Parietal lobe (tissue), 2 donors: ENCODE measurements around the genes RIC8A and IFITM1.

- RAMPAGE, long total RNA = no peak
Observed at GRCh38 chr11:204382-205199, 2.6 kb downstream of the BET1L start.

GRCh38 chr11:207427-207800 lies at the start of gene RIC8A:
Gene RIC8A, plus strand, starts transcription at chr11:207708.
- RAMPAGE, long total RNA = no peak

- RAMPAGE, long total RNA = no peak
Observed at GRCh38 chr11:209553-210156, 2.1 kb downstream of the RIC8A start.

DNA sequence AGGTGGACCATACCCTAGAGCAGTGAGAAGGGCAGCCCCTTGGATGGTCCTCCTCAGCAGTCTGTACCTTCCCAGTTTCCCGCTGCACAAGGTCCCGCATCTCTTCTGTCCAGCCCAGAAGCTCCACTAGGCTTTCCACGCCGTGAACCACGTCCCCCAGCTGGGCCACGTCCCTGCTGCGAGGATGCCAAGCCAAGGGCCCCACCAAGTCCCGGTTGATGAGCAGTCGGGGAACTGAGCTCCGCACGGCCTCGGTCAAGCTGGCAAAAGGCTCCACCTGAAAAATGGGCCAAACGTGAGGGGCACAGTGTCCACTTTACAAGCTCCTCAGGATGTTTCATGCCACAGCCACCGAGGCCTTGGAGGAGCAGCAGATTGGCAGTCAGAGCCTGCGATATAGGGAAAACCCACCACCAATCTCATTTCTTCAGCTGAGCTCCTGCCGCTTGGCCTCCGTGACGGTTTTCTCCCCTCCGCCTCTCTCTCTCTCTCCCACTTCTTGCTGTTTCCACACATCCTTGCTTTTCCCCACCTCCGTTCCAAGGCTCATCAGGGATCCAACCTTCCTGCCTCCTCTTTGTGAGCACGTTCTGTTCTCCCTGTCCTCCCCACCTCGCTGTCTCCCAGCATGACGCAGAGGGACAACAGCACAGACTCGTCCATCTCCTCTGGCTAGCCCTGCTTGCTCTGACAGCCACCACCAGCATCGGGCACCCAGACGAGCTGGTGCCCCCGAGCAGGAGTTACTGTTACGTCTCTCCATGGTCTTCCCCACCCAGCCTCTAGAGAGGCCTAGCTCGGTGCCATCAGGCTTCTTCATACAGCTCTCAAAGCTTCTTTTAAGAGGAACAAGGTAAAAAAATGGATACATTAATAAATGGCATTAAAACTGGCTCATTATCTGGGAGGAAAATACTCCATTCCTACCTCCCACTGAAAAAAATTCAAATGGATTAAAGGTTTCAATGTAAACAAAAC lies 11.5 kb downstream of the RIC8A start:
- RAMPAGE, long total RNA = no peak

DNA sequence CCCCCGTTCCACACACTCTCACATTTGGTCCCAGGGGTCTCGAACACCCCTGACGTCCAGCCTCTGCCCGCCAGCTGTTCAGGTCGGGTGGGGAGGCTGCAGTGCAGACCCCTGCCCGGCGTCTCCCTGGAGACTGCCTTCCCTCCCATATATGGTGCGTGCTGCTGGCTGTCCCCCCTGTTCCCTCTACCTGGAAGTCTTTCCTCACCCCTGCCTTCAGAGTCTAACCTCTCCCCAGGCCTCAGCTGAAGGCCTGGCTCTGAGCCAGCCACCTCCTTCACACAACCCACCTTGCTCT lies 285 bp upstream of the NLRP6 start:
- RAMPAGE, long total RNA = no peak

DNA sequence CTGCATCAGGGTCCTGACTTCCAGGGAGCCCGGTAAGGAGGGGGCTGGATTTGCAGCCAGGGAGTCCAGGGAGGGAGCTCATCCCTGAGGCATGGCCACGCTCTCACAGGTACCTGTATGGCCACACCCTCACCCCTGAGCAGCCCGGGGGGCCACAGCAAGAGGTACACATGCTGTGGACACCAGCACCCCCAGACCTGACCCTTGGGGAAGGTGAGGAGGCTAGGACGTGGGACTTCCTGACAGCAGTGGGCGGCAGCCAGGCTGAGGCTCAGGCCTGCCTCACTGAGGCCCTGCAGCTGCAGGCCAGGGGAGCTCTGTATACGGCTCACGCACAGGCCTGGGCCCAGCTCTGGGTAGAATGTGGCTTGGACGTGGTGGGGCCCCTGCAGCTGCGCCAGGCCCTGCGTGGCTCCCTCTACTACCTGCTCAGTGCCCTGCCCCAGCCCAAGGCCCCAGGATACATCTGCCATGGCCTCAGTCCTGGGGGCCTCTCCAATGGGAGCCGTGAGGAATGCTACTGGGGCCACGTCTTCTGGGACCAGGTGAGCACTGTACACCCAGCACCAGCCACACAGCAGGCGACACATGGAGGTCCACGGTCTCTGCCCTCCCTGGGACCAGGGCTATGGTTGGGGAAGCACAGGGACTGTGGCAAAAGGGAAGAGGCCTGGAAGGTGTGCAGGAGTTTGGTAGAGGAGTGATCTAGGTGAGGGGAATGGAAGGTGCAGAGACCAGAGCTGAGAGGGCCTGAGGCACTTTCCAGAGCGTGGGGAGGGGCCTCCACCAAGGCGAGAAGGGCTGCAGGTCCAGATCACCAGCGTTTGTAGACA lies 1.9 kb downstream of the PGGHG start:
- RAMPAGE, long total RNA = no peak

- RAMPAGE, long total RNA = start-site peak on the plus strand at chr11:314037-314049, 50 and 50 reads in 2 replicates
Observed at GRCh38 chr11:313788-314823, at the start of gene IFITM1. Gene IFITM1, plus strand, starts transcription at chr11:314040.

GRCh38 chr11:396697-397835 lies 3.1 kb downstream of the PKP3 start:
- RAMPAGE, long total RNA = no peak

- RAMPAGE, long total RNA = no peak
Observed at GRCh38 chr11:494456-495693, 12.2 kb downstream of the RNH1 start.

DNA sequence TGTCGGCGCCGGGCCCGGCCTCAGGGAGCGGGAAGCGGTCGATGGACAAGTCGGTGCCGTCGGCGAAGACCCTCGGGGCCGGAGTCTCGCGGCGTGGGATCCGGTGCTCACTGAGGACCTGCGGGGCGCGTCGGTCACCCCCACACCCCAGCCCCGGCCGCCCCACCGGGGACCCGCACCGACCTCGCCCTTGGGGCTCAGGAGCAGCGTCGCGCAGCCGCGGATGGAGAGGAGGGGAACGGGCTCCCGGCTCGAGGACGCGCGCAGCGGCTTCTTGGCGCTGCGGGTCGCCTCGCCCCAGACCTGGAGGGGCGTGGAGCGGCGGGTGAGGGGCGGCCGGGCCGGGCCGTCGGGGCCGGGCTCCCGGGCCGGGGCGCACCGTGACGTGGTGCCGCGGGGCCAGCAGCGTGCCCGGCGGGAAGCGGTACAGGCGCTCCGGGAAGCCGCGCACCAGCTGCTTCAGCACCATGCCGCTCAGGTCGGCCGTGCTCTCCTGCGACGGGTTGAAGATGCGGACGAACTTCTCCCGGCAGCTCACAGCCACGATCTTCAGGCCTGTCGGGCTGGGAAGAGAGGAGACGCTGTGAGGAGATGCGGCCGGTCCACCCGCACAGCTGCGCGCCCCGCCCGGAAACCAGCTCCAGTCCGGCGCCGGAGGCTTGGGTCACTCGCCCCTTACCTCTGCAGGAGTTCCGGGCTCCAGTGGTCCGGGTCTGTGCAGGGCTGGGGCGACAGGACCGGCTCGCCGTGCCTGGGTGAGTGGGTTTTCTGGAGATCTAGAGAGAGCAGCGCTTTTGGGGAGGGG lies 4.5 kb downstream of the LMNTD2 start:
- RAMPAGE, long total RNA = no peak

DNA sequence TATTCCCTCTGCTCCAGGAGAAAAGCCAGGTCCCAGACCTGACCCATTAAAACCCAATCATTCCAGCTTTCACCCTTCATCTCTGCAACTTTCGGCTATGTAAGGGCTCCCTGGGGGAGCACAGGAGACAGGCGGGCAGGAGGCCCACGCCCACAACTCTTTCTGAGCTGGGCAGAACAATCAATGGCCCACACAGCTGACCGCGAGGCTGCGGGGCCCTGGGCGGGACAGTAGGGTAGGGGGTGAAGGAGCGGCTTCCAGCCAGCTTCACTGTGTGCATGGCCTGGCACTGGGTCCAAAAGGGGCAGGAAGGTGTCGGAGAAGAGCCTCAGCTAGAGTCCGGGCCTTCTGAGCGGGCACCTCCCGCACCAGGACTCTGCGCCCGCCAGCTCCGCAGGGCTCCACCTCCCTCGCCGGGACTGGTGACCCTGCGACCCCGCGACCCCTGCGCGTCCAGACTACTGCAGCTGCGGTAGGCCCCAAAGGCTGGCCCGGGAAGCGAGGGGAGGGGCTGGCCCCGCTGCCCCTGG lies 430 bp downstream of the LMNTD2 start:
- RAMPAGE, long total RNA = no peak

- RAMPAGE, long total RNA = no peak
Observed at GRCh38 chr11:574964-576037, 969 bp upstream of the PHRF1 start.

DNA sequence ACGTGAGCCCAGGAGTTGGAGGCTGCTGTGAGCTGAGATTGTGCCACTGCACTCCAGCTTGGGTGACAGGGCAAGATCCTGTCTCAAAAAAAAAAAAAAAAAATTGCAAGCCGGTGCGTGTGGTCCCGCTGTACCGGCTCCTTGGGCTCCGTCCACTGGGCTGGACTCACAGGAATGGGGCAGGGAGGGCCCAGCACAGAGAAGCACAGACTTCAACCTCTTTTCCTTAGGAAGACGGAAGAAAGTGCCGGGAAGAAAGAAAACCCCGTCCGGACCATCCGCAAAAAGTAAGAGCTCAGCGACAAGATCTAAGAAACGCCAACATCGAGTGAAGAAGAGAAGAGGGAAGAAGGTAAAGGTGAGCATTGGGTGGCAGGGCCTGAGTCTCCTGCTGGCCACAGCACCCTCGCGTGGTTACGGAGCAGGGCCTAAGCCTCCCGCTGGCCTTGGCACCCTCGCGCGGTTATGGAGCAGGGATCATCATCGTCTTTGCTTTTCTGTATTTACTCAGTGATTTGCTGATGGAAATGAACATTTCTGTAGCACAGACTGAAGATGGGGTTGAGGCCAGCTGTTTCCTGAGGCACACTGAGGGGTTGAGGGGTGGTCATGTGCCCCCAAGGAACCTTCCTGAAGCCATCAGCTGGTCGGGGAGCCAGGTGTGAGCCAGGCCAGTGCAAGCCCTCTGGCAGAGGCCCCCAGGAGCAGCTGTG lies 14.2 kb downstream of the IRF7 start:
- RAMPAGE, long total RNA = no peak

- RAMPAGE, long total RNA = no peak
Observed at GRCh38 chr11:606016-607015, 9.4 kb downstream of the IRF7 start.

DNA sequence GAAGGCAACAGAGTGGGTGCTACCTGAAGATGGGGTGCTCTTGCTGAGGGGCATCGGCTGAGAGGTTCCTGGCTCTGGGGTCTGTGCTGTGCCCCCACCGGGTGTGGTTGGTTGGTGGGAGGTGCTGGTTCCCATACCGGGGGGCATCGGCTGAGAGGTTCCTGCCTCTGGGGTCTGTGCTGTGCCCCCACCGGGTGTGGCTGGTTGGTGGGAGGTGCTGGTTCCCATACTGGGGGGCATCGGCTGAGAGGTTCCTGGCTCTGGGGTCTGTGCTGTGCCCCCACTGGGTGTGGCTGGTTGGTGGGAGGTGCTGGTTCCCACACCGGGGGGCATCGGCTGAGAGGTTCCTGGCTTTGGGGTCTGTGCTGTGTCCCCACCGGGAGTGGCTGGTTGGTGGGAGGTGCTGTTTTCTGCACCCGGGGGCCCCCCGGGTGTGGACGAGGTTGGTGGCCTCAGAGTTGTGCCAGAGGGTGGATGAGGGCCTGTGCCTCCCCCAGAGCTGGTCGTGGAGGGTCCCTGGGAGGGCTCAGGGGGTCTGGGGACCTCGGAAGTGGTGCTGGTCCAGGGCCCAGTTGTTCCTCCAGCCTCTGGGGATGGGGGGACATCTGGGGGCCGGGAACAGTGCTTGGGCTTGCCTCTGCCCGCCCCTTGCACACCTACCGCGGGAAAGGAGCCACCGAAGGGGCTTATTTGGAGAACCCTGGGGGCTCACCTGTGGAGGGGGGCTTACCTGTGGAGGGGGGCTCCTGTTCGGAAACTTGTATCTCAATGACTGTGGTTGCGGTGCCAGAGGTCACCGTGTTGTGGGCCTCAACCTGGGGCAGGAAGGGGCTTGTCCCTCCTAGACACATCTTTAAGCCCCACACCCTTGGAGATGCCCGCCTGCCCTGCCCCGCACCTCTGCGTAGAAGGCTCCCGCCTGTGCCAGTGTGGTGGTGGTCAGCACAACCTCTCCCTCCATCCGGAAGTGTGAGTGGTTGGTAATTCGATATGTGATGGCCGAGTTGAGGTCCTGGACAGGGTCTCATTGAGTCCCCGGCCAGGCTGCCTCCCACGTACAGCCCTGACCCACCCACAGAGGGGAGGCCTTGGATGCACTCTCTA lies 3.2 kb upstream of the IRF7 start:
- RAMPAGE, long total RNA = no peak

DNA sequence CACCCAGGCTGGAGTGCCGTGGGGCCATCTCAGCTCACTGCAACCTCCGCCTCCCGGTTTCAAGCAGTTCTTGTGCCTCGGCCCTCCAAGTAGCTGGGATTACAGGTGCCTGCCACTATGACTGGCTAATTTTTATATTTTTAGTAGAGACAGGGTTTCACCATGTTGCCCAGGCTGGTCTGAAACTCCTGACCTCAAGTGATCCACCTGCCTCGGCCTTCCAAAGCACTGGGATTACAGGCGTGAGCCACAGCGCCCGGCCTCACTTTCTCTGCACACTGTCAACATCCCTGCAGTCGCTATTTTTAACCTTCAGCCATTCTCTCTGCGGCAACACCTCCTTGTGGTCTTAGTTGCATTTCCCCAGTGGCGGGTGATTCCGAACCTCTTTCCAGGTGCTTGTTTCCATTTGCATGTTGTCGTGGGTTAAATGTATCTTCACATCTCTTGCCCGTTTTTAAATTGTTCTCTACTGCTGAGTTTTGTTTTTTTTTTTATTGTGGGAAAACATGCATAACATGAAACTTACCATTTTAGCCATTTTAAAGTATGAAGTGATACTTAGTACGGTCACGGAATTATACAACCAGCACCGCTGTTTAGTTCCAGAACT lies 2.2 kb upstream of the SCT start:
- RAMPAGE, long total RNA = no peak

DNA sequence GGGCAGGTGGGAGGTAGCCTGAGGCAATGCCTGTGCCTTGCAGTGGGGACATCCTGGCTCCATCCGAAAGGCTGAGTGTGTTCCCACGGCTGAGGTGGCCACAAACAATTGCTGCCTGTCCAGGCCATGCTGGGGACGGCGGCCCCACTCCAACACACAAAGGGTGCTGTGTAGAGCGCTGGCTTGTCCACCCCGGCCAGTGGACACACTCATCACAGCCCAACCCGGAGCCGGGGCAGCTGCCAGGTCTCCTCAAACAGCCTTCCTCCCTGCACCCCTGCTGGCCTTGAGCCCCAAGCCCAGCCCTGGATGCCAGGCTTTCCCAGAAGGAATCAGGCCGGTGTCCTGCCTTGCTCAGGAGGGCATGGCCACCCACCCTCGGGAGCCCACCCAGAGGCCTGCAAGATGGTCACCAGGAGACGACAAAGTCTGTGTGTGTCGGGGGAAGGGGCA lies 4.3 kb downstream of the GATD1 start:
- RAMPAGE, long total RNA = no peak

- RAMPAGE, long total RNA = no peak
Observed at GRCh38 chr11:790998-791519, 1.2 kb upstream of the CEND1 start.

GRCh38 chr11:821067-821872 lies 2.6 kb downstream of the PNPLA2 start:
- RAMPAGE, long total RNA = no peak

DNA sequence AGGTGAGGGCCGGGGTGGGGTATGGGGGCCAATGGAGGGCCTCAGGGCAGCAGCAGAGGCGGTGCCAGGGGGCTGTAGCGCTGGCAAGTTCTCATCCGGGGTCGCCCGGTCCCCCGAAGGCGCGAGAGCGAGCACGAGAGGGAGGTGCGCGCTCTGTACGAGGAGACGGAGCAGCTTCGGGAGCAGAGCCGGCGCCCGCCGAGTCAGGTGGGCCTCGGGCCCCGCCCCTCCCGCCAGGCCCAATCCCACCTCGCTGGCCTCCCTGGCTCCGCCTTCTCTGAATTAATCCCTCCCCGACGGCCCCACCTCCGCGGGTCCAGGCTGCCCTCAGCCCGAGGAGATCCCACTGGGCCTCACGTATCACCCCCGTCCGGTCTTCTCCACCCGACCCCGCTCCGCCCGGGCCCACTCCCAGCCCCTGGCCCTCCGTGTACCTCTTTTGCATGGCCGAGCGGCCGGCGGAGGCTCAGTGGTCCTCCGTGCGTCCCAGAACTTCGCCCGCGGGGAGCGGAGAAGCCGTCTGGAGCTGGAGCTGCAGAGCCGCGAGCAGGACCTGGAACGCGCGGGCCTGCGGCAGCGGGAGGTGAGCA lies 2.5 kb downstream of the CRACR2B start:
- RAMPAGE, long total RNA = no peak